Foreskin fibroblast (primary cell): Measurements from ENCODE around the genes MYMK and RXRA.

- RRBS = no CpG with 5 or more reads among the region's 15 CpGs
These were observed at the start of gene MYMK for GRCh38 chr9:133524703-133525092. Gene MYMK, minus strand, starts transcription at chr9:133524959.

DNA sequence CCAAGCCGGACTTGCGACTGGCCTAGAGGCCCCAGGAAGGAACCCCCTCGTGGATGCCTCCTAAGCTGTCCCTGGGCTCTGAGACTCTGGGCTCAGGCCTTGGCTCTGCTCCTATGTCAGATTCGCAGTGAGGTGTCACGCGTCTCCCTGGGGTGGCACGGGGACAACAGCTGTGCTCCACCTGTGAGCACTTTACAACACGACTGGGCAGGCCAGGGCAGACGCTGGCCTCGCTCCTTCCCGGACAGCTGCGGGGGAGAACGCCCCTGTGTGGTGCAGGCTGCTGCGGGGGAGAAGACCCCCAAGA lies 36.2 kb downstream of the SARDH start:
- RRBS = no CpG with 5 or more reads among the region's 14 CpGs

GRCh38 chr9:133785345-133786127 lies 47.4 kb upstream of the SARDH start:
- RRBS = no CpG with 5 or more reads among the region's 19 CpGs

DNA sequence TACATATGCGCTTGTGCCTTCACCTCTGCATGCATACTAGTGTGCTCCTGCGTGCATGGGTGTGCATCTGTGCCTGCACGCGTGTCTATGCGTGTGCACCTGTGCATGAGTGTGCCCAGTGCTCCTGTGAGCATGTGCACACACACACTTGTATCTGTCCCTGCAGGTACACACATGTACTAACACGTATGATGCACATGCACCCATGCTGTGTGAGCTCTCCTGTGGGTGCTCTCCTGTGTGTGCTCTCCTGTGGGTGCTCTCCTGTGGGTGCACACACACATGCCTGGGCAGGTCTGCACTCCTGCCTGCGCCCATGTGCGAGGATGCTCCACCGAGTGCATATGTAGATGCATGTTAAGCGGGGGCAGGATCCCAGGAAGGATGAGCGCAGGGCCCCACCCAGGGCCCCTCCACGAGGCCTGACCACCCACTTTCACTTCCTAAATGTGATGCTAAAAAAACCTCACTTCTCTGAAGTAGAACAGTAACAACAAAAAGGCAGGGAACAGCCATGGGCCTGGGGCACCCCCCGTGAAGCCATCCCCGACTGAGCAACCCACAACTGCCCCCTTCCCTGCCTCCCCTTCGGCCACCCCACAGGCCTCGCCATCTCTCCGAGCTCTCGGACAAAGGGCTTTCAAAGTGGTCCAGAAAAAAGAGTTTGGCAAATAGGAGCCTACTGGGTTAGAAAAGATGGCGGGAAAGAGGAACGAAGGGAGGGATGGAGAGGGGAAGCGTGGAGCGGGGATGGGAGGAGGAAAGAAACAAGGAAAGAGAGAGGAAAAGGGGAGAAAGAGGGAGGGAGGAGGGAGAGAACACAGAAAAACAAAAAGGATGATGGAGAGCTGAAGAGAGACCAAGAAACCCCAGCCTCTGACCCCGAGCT lies 48.2 kb upstream of the SARDH start:
- RRBS = no CpG with 5 or more reads among the region's 23 CpGs

DNA sequence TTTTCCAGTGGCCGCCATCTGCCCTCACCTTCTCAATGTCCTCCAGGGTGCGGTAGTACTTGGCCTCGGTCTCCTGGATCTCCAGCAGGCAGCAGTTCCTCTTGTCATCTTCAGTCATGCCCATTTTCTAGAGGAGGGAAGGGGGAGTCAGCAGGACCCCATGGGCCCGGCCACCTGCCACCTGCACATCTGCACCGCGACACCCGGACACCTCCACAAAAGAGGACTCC lies 70.8 kb upstream of the SARDH start:
- RRBS = 60% methylated on average over 1 of the region's 7 CpGs

DNA sequence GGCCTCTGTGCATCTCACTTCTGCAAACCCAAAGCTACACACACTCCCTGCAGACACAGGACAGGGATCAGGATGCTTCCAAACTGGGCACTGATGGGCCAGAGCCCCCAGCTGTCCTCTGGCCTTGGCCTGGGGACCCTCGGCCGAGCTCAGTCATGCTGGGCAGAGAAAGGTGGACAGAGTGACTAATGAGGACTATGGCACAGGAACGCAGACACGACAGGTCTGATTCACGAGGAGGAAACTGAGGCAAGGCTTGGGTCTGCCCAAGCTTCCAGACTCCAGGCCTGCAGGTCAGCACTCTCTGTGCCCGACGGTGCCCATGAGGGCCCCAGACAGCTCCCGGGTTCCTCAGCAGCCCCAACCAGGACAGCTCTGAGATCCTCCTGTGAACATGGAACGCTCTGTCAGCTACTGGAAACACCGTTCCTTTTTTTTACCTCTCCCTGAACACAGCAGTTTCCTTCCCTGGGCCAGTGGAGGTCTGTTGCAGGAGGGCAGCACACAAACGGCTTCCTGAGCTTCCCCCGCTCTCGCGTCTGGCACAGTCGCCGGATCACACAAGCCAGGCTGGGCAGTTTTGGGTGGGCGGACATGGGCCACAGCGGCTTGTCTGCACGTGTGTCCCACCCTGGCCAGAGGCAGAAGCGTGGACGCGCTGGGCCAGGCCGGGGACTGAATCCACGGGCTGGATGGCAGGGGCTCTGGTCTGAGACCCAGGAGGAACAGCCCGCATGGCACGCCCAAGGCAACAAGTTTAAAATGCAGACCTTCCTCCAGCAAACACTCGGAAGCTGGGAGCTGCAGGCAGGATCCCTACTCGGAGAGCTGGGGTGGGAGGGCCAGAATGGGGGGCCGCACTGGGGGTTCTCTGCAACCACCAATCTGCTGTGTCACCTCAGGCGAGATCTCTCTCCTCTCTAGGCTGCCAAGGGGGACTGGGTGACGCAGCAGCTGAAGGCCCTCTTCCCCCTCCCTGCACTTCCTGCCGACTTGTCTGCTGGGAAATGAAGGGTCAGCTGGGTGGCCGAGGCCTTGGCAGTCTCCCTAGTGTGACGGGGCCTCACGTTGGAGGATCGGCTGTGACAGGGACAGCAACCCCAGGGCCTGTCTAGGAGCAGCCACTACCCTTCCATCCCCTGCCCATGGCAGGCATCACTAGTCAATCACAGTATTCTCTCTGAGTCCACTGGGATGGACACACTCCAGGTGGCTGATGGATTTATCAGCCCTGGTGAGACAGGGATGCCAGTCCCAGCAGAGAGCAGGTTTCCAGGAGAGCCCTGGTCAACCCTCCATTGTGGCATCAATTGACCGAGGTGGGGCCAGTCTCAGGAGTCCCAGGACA lies 106.9 kb upstream of the SARDH start:
- RRBS = 20% methylated on average over 1 of the region's 37 CpGs

DNA sequence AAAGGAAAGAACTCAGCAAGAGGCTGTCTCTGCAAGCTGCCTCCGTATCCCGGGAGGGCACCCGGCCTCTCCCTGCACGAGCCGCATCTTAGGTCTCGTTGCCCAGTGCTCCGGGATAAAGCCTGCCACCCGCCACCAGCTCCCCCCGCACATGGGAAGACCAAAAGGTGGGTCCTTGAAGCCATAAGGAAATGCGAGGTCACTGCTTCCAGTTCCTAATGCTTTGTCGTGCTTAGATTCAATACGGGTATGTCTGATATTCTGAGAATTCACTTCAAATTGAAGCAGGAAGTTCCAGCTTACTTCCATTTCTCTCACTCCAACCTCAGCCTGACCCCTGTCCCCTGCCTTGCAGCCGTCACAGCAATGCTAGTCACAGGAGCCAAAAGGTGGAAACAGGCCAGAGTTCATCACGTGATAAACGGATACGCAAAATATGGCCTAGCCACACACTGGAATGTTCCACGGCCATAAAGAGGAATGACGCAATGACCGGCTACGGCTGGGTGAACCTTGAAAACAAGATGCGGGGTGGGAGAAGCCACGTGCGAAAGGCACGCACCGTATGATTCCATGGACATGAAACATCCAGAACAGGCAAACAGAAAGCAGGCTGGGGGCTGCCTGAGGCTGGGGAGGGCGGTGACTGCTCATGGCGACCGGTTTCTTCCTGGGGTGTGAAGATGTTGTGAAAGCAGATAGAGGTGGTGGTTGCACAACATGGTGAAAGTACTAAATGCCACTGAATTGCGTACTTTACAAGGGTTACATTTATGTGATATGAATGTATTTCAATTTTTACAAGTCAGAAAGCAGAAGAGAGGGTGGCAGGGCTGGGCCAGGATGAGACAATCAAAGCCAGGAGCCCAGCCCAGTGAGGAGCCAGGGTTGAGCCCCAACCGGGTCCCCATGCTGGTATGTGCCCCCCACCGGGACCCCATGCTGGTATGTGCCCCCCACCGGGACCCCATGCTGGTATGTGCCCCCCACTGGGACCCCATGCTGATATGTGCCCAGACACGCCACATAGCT lies 117.7 kb upstream of the SARDH start:
- RRBS = 94% methylated on average over 7 of the region's 33 CpGs

- RRBS = no CpG with 5 or more reads among the region's 11 CpGs
These were observed 9.3 kb downstream of the VAV2 start for GRCh38 chr9:133982887-133983244.

DNA sequence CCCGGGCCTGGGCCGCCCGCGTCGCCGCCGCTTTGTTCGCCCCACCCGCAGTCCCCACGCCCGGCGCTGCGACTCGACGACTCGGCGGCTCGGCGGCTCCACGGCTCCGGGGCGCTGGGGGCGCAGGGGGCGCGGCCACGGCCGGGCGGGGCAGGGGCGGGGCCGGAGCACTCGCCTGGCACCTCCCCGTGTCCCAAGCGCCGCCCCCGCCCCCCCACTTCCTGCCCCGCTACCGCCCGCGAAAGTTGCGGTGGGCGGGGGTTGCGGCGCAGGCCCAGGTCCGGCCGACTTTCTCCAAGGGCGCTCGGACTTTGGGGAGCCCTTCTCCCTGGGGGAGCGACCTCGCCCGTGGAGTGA lies 558 bp upstream of the VAV2 start:
- RRBS = 2% methylated on average over 41 of the region's 50 CpGs

- RRBS = no CpG with 5 or more reads among the region's 23 CpGs
These were observed 16.3 kb downstream of the BRD3OS start for GRCh38 chr9:134041553-134042005.

DNA sequence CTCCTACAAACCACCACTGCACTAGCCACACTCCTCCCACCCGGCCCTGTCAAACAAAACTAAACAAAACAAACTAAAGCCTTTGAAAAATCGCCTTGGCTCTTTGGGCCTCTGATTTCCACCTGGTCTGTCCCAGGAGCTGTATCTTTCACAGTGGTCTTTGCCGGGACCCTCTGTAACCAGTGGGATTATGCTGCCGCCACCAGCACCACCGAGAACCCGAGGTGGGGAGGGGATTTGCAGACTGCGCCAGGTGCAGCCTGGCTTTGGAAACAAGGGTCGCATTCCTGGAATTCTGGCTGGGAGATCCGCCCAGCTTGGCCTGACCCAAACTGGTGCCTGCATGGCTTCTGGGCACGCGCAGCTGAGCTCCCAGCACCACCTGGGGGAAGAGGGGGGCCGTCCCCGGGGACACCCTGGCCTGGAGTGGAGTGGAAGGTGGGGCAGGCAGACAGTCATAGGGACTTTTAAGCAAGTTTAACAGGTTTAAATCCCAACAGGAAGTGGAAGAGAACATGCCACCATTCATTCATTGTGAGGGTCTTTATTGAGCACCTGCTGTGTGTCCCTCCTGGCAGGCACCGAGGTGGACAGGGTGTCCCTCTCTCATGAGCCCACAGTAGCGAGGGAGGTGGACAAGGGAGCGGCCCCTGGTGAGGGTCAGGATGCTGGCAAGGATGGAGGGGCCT lies 4.8 kb upstream of the WDR5 start:
- RRBS = 20% methylated on average over 1 of the region's 16 CpGs

- RRBS = 51% methylated on average over 2 of the region's 12 CpGs
These were observed 1.2 kb upstream of the WDR5 start for GRCh38 chr9:134134608-134135061.

- RRBS = under 1% methylated on average over 6 of the region's 16 CpGs
These were observed 206 bp downstream of the WDR5 start for GRCh38 chr9:134136229-134136347.

DNA sequence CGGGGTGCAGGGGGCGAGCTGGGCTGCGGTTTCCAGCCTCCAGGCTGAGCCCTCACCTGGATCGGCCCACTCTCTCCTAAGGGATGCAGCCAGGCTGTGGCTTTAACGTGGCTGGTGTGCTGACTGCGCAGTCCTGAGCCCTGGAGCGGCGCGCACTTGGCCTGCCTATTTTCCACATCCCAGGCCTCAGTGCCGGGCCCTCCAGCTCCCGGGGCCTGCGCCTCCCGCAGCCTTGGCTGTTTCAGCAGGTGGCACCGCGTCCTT lies 27.0 kb downstream of the WDR5 start:
- RRBS = 25% methylated on average over 5 of the region's 15 CpGs

DNA sequence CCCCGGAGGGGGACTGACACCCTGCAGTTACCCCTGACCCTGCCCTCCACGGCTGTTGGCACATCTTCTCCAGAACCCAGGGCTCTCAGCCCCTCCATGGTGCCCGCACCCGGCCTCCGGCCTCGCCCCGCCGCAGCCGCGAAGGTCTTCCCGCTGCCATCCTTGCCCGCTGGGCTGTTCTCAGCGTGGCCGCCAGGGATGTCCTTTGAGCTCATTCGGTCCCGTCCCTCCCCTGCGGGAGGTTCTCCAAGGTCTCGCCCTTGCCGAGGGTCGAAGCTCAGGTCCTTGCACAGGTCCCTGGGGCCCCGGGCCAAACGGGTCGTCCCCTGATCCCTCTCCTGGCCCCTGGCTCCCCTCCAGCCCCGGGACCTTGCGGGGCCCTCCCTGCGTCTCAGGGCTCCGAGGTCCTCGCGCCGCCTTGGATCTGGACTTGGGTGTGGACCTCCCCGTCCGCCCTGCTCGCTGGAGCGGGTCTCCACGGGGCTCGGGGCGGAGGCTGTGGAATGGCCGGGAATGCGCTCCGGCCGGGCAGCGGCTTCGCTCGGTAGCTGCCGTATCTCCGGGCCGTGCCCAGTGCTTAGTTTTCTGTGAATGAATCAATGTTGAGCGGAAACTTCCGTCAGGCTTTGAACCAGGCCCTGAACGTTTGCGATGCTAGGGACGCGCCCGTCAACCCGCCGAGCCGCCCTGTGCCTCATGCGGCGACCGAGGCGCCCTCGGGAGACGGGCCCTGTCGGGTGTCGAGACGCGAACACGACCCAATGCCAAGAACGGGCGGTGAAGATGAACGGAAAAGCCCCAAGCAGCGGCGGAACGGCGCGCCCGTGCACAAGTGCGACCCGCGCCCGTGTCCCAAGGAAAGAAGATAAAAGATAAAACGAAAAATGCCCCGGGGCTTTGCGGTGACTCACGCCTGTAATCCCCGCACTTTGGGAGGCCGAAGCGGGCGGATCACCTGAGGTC lies 27.6 kb downstream of the WDR5 start:
- RRBS = 5% methylated on average over 7 of the region's 89 CpGs

- RRBS = 2% methylated on average over 38 of the region's 91 CpGs
These were observed 28.9 kb downstream of the WDR5 start for GRCh38 chr9:134164450-134165494.

- RRBS = no CpG with 5 or more reads among the region's 23 CpGs
These were observed 51.1 kb downstream of the WDR5 start for GRCh38 chr9:134186707-134187702.

DNA sequence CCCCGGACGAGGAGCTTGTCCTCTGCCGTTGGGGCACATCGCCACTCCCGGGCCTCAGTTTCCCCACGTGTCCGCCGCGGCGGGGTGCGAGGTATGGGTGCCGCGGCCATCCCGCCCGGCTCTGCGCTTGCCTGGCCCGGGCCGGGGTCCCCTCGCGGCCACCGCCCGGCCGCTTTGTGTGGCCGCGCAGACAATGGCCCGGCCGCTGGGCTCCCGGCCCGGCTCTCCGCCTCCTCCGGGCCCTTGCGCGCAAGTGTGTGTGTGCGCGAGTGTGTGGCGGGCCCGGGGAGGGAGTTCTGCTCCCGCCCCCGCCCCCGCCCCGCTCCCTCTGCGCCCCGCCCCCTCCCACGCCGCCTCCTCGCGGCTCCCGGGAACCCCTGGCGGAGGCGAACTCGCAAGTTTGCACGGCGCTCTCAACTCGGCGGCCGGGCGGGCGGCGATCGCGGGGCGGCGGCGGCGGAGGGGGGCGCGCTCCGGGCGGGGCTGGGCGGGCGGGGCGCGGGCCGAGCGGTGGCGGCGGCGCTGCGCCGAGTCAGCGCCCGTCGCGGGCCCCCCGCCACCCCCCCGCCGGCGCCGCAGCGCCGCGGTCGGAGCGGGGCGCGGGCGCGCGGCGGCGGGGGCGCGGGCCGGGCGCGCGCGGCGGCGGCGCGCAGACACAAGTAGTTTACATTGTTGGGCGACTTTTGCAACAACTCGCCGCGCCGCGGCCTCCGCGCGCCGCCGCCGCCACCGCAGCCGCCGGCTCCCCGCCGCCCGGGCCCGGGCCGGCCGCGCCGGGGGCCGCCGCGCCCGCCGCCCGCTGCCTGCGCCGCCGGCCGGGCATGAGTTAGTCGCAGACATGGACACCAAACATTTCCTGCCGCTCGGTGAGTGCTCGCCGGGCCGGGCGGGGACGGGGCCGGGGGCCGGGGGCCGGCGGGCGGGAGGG lies at the start of gene RXRA:
TSS of gene RXRA (plus strand) at position 662 of the 928 bp plus-strand sequence.
- RRBS = 2% methylated on average over 88 of the region's 158 CpGs

- RRBS = no CpG with 5 or more reads among the region's 6 CpGs
These were observed 1.4 kb downstream of the RXRA start for GRCh38 chr9:134327641-134327975.

GRCh38 chr9:134333381-134333834 lies 7.2 kb downstream of the RXRA start:
- RRBS = 8% methylated on average over 2 of the region's 18 CpGs